ENCODE measurements around a stretch of chr7.

DNA sequence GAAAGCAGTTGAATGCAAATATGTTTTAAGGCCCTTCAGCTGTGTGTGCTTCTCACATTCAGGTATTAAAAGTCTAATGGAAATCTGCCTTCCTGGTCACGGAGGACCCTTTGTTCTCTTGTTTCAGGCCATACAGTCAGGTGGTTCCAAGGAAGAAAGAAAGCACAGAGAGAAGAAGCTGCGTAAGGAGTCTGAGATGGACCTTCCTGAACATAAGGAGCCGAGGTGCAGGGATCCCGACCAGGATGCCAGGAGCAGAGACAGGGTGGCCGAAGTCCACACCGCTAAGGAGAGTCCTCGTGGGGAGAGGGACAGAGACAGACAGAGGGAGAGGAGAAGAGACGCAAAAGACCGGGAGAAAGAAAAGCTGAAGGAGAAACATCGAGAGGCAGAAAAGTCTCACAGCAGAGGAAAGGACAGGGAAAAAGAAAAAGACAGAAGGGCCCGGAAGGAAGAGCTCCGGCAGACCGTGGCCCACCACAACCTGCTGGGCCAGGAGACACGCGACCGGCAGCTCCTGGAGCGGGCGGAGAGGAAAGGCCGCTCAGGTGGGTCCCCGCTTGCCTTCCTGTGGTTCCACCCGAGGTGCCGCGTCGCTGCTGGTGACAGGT lies 14.8 kb downstream of the DYNC2I1 start:
- PRO-cap: no peak

- PRO-cap: no peak
These were observed 82.8 kb downstream of the DYNC2I1 start for GRCh38 chr7:158939033-158939776.

- PRO-cap: unidirectional peak, plus-strand start at chr7:158976705
These were observed 120.1 kb downstream of the DYNC2I1 start for GRCh38 chr7:158976468-158976775.

DNA sequence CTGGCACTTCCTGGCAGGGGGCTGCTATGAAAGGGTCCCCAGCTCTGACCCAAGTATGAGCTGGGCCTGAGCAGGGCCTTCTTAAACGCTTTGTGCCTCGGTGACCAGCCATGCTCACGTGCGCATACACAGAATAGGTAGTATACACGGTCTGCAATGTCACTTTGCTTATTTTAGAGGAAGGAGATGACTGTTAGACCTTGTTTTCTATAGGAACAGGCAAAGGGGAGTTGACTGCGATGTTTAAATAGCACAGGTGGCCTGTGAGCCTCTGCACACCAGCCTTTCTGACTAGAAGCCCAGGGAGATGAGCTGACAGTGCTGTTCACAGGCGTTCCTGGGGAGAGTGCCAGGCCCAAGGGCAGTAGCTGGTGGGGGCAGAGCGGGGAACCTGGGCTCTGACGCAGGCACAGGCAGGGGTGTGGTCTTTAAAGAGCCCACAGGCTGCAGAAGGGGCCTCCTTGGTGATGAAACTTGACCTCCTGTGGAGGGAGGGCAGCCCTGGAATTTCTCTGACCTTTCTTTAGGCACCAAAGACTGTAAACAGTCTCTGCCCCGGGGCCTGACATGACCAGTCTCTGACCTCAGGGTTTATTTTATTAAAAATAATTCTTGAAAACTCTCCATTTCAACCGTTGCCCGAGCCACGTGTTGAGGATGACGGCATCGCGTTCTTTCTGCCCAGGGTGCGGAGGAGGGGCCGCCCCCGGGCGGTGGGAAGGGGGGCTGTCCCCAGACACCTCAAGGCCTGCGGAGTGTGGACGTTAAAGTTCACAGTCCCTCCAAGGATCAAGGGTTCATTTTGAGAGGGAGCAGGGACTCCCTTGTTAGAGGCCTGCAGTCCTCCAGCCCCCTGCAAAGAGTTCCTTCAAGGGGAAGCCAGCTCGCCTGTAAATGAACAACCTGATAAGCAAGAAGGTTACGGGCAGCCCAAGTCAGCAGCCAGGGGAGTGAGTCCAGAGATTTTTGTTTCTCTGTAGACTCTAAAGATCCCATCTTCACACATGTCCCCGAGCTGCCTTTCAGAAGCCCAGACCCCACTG lies 129.2 kb downstream of the VIPR2 start:
- PRO-cap: no peak

GRCh38 chr7:159068204-159068867 lies 76.3 kb downstream of the VIPR2 start:
- PRO-cap: no peak

DNA sequence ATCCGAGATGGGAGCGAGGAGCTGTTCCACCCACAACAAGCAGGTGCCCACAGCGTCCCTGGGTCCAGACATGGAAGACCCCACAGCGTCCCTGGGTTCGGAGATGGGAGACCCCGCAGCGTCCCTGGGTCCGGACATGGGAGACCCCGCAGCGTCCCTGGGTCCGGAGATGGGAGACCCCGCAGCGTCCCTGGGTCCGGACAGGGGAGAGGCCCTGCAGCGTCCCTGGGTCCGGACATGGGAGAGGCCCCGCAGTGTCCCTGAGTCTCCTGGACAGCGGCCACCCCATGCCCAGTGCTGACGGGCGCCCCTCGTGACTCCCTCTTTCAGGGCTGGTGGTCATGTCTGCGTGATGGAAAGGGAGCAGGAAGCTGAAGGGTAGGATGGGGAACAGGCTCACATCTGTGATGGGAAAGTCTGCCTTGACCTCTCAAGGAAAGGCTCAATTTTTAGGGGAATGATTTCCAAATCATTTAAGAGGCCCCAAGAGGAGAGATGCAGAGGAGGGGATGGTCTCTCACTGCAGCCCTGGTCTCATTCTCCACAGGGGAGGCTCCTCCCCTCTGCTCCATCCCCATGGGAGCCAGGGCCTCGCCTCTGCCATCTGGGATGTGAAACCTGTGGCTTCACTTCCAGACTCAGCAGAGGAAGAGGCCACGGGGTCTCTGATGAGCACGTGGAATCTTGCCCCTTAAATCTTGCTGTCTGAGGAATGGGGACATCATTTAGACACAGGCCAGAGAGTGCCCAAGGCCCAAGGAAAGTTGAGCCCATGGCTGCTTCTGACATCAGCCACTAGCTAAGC lies 50.9 kb downstream of the VIPR2 start:
- PRO-cap: no peak

GRCh38 chr7:159095845-159096208 lies 48.8 kb downstream of the VIPR2 start:
- PRO-cap: no peak

GRCh38 chr7:159097649-159098330 lies 46.9 kb downstream of the VIPR2 start:
- PRO-cap: no peak

GRCh38 chr7:159112013-159112907 lies 32.4 kb downstream of the VIPR2 start:
- PRO-cap: no peak